Right common carotid artery plus branches (tissue), 1 donor: ENCODE data around the genes PRR20E and BORA.

- PRO-cap, result no peak
These were observed 2.8 kb downstream of the INTS6 start for GRCh38 chr13:51449691-51450837.

GRCh38 chr13:51478476-51479154 lies 25.8 kb upstream of the INTS6 start:
- PRO-cap, result no peak

- PRO-cap, result no peak
These were observed 19.8 kb downstream of the TMEM272 start for GRCh38 chr13:51825138-51825705.

DNA sequence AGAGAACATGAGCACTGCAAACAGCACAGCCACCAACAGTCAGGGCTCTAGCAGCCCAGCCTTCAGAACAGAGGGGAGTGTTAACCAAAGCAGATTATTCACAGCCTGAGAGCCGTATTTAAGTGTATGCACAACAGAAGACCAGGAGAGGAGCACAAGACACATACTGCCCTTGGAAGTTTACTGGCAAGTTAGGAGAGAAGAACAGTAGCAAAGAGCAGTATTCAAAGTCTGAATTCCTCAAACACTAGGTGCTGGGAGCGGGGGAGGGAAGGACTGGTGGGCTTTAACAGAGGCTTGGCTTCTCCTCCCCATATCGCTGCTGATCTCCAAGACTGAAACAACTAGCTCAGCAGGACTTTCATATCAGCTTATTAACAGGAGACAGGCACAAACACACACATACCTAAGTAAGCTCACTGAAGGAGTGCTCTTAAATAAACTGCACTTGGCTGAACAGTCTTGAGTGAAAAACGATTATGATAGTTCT lies 12.2 kb downstream of the ATP7B start:
- PRO-cap, result no peak

GRCh38 chr13:52447844-52448252 lies 2.6 kb downstream of the VPS36 start:
- PRO-cap, result no peak

GRCh38 chr13:52739246-52739437 lies 478 bp downstream of the CNMD start:
- PRO-cap, result no peak

- PRO-cap, result no peak
These were observed 65.1 kb upstream of the PRR20A start for GRCh38 chr13:57075531-57076107.

DNA sequence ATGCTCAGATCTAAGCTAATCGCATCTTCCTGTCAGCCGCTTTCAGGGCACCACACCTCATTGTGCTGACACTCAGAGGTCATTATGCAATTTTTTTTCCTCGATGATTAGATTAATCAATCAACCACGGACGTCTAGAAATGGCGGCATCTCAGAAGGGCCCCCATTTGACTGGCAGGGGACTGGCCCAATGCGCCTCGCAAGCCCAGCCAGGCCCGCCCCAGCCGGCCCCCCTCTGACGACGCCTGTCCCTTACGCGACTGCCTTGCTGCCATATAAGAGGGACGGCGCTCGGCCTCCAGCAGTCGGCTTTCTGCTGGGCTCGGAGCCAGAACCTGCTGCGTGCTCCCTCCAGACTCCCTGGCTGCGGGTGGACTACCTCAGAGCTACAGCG lies at the start of gene PRR20E:
TSS of gene PRR20E (plus strand) at position 274 of the 394 bp plus-strand sequence.
- PRO-cap, result no peak

- PRO-cap, result no peak
These were observed 30.2 kb upstream of the PCDH17 start for GRCh38 chr13:57601380-57601758.

DNA sequence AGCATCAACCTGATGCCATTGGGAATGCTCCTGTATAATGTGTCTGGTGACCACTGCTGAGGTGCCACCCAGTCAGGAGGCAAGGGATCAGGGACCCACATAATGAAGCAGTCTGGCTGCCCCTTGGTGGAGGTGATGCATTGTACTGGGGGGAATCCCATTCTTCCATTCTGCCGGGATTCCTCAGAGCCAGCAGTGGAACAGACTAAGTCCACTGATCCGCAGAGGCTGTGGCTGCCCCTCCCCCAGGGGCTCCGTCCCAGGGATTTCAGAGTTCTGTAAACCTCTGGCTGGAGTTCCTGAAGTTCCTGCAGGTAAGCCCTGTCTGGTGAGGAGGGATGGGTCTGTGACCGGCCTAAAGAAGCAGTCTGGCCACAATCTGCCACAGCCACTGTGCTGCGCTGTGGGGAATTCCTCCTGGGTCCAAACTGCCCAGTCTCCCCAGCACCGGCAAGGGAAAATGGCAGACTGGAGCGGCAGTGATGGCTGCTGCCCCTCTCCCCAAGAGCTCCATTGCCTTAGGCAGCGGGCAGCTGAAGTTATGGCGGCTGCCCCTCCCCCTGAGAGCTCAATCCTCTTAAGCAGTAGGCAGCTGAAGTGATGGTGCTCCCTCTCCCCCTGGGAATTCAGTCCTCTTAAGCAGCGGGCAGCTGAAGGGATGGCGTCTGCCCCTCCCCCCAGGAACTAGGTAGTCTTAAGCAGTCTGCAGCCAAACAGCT lies 155.6 kb downstream of the PCDH17 start:
- PRO-cap, result no peak

DNA sequence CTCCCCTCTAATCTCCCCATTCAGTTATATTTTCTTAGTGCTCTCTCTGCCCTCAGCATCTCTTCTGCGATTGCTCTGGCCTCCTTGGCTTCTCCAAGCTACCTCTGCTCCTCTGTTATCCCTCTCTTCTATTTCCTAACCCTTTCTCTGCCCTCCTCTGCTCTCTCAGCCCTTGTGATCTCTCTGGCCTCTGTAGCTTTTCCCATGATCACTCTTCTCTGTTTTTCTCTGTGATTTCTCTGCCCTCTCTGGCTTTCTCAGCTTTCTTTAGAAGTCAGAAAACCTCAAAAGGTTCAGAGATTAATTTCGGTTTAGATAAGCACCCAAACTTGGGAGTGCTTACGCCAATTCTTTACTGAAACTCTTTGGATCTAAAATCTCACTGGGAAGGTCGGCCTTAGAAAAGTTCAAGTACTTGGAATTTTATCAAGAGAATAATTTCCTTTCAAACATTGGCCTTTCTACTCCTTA lies 795.0 kb downstream of the DIAPH3 start:
- PRO-cap, result no peak

DNA sequence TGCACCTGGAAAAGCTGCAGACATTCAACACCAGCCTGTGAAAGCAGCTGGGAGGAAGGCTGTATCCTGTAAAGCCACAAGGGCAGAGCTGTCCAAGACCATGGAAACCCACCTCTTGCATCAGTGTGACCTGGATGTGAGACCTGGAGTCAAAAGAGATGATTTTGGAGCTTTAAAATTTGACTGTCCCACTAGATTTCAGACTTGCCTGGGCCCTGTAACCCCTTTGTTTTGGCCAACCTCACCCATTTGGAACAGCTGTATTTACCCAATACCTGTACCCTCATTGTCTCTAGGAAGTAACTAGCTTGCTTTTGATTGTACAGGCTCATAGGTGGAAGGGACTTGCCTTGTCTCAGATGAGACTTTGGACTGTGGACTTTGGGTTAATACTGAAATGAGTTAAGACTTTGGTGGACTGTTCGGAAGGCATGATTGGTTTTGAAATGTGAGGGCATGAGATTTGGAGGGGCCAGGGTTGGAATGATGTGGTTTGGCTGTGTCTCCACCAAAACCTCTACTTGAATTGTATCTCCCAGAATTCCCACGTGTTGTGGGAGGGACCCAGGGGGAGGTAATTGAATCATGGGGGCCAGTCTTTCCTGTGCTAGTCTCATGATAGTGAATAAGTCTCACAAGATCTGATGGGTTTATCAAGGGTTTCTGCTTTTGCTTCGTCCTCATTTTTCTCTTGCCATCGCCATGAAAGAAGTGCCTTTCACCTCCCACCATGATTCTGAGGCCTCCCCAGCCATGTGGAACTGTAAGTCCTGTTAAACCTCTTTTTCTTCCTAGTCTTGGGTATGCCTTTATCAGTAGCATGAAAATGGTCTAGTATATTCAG lies 12.6 kb downstream of the TDRD3 start:
- PRO-cap, result no peak

- PRO-cap, result no peak
These were observed 186.4 kb downstream of the TDRD3 start for GRCh38 chr13:60583116-60584132.

DNA sequence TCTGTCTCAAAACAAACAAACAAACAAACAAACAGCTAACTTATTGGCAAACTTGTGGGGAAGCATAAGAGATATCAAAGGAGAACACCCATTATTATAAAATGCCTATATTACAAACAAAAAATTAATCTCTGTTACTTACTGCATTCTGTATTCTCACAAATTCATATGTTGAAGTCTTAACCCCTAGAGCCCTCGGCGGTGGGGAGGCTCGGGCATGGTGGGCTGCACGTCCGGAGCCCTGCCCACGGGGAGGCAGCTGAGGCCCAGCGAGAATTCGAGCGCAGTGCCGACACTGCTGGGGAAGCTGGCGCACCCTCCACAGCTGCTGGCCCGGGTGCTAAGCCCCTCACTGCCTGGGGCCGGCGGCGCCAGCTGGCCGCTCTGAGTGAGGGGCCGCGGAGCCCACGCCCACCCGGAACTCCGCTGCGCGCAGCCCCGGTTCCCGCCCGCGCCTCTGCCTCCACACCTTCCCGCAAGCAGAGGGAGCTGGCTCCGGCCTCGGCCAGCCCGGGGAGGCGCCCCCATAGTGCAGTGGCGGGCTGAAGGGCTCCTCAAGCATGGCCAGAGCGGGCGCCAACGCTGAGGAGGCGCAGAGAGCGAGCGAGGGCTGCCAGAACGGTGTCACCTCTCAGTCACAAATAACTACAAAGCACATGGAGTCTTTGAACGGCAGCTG lies 1316.8 kb upstream of the ENSG00000285566 start:
- PRO-cap, result no peak

DNA sequence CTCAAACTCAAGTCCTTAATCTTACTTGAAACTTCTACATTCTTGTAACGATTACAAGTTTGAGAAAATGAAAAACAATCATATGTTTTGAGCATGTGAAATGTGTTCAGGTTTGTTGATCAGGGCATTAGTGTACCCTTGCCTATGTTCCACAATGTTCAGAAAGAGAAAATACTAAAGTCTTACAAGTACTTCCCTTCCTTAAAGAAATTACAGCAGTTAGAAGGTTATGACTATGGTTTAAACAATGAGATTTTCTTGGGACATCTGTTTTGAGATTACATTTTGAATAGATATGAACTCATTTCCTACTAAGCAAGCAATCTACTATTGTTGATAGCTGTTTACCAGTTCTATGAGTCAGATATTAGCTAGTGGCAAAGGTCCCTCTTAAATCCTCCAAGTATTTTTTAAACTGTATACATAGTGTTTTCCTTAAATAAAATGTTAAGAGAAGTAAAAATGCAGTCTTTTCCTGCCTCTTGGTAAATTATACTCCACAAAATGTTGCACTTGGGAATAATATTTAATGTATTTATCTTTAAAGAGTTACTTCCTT lies 241.3 kb downstream of the DACH1 start:
- PRO-cap, result no peak

GRCh38 chr13:72552312-72552598 lies 175.2 kb downstream of the MZT1 start:
- PRO-cap, result no peak

DNA sequence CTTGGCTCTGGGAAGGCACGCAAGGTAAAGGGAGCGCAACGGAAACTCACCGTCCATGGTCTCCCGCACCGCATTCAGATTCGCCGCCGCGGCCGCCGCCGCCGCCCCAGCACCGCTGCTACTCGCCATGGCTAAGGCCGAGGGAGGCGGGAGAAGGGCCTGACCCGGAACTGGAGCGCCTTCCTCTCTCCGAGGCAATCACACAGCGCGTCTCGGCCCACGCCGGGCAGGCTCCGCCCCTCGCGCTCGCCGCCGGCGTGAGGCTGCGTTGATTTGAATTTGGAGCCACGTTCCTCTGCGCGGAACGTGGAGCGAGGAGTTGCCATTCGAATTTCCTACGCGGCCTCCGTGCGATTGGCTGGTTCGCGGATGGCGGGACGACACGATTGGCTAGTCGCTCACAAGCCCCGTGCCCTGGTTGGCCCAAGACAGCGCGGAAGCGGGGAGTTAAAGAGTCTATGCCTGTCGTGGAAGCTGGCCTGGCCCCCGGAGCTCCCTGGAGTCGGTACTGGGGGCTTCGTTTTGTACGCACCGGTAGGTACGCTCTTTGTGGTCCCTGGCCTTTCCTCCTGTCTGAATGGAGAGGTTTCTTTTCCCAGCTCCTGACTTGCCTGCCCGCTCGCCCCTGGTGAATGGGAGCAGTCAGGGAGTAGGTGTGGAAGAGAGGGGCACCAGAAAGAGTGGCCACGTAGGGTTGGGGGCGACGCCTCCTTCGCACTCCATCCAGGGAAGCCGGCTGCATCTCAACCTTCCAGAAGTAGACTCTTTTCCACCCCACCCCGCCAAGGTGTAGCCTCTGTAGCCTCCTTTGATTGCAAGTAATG lies at the start of gene BORA:
TSS of gene BORA (plus strand) at position 450 of the 824 bp plus-strand sequence.
- PRO-cap, result bidirectional peak, plus-strand start at position 450 of the sequence, minus-strand start at position 172 of the sequence

GRCh38 chr13:72777824-72778604 lies 3.7 kb downstream of the DIS3 start:
- PRO-cap, result no peak

DNA sequence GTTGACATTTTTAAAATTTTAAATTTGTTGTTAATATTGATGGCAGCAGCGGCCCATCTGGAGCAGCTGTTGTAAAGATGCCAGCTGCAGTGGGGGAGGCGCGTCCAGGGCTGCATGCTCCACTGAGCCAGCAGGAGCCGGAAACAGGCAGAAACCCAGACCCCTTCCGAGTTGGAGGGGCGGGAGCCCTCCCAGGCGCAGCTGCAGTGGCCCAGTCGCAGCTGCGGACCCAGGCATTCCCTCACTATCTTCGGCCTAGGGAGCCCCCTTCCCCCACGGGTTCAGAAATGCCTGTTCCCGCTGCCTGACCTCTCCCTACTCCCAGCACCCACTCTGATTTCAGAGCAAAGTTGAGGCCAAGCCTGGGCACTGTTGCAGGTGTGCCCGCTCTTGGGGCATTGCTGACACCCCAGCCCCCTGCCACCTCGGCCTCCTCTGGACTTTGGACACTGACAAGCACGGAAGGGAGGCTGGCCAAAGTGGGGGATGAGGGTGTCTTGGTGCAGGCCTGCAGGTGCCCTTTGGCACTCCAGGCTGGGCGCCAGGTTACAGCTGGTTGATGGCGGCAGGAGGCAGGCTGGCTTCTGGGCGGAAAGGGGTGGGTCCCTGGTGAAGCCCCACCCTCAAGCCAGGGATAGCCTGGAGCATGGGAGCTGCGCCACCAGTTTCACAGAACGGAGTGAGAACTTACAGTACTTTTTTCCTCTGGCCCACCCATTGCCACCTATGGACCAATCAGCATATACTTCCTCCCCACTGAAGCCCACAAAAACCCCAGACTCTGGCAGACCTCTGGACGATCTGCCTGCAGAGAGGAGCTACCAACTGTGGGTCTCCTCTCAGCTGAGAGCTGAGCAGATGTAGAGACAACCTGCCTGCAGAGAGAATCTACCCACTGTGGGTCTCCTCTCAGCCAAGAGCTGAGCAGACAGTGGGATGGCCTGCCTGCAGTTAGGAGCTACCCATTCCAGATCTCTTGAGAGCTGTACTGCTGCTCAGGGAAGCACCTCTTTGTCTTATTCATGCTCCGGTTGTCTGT lies 69.4 kb downstream of the PIBF1 start:
- PRO-cap, result no peak

- PRO-cap, result no peak
These were observed 5.0 kb downstream of the KLF5 start for GRCh38 chr13:73063675-73064298.